Melanocyte of skin (primary cell): Measurements from ENCODE around the gene NOC4L.

DNA sequence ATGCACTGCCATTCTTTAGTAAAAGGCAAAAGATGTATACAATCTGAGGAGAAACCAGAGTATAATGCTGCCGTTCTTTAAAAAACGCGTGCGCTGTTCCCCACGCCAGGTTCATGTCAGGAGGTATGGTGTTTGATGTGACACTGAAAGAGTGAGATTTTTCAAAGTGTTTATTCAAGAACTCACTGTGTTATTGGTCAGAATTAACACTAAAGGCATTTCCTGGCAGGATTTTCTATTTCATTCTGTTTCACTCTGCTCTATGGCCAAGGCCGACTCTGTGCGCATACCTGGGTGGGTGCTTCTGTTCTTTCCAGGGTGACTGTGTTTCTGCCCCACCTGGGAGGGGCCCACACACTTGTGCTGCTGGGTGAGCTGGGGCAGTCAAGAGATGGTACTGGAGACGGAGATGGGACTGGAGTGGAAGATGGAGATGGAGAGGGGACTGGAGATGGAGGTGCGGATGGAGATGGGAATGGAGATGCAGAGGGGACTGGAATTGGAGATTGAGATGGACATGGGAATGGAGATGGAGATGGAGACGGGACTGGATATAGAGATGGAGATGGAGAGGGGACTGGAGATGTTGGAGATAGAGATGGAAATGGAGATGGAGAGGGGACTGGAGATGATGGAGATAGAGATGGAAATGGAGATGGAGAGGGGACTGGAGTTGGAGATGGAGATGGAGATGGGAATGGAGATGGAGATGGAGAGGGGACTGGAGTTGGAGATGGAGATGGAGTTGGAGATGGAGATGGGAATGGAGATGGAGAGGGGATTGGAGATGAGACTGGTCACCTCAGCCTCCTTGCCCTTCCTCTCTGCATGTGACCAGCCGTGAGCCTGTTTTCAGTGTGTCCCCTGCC is 61.4 kb downstream of the ADGRD1 start:
- CAGE, long polyA plus RNA, 2 experiments = no peak in any of the 2 experiments

GRCh38 chr12:131036189-131036959 is 82.7 kb downstream of the ADGRD1 start:
- CAGE, long polyA plus RNA, 2 experiments = no peak in any of the 2 experiments

DNA sequence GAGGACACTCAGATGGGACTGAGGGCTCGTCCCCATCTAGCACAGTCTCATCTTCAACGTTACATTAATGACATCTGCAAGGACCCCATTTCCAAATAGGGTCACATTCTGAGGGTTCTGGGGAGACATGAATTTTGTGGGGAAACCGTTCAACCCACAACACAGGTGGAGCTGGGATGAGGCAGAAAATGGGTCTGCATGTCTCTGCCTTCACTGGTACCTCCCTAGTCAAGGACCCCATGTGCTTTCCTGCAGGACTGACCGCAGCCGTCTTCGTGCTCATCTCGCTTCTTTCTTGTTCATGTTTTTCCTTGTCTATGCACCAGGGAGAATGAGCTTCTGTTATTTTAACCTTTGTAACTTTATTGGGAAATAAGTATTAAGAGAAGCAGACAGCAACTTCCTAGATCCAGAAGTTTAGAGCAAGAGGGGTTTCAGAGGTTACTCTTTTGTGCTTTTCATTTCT is 104.0 kb downstream of the ADGRD1 start:
- CAGE, long polyA plus RNA, 2 experiments = no peak in any of the 2 experiments

DNA sequence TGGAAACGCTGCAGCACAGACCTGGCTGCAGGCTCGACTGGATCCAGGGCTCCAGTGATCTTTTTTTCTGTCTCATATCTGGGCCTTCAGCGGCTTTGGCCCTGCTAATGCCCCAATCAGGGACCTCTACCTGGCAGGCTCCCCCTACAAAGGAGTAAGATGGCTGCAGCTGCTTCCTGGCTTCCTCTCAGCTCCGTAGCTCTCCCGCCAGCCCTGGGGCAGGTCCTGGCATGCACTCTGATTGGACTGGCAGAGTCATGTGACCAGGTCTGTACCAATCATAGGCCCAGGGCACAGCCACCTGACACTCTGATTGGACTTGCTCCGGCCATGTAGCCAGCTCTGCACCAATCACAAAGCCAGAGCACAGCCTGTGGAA is 210.3 kb downstream of the ADGRD1 start:
- CAGE, long polyA plus RNA, 2 experiments = no peak in any of the 2 experiments

- CAGE, long polyA plus RNA, 2 experiments = no peak in any of the 2 experiments
Measured at GRCh38 chr12:131218118-131219193, 264.7 kb downstream of the ADGRD1 start.

DNA sequence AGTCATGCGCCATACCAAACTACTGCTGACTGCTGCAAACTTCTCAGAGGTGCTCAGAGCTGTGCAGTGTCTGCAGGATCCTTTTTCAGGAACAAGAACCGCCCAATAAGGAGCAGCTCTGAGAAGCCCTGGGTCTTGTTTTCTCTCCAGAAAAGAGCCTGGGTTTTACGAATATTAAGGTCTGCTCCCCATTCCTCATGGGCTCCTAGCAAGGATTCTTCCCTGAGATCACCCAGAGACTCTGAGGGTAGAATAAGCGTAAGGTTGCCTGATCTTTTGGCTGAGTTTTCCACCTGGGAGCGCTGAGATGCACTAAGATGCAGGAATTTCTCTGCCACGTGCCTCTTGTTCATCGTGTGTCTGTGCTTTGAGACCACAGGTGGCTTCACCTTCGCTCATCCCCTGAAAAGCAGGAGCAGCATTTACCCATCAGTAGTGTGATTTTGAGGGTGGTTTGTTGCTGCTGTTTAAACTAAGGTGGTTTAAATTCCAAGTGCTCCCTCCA is 304.7 kb upstream of the SFSWAP start:
- CAGE, long polyA plus RNA, 2 experiments = no peak in any of the 2 experiments

GRCh38 chr12:131530276-131530900 is 180.5 kb upstream of the SFSWAP start:
- CAGE, long polyA plus RNA, 2 experiments = no peak in any of the 2 experiments

DNA sequence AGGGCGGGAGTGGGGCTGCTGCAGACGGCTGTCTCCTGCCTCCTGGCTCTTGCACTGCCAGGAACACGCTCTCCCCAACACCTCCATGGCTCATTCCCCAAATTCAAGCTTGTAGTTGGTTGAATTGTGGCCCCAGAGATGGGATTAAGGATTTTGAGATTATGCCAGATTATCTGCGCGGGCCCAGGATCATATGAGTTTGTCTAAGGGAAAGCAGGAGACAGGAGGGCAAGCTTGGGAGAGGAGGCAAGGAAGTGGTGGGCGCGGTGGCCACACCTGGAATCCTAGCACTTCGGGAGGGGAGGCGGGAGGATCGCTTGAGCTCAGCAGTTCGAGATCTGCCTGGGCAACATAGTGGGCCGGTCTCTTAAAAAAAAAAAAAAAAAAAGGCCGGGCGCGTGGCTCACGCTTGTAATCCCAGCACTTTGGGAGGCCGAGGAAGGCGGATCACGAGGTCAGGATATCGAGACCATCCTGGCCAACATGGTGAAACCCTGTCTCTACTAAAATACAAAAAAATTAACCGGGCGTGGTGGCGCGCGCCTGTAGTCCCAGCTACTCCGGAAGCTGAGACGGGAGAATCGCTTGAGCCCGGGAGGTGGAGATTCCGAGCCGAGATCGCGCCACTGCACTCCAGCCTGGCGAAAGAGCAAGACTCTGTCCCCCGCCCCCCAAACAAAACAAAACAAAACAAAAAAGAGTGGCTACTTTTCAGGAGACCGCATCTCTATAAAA is 921 bp upstream of the PUS1 start:
- CAGE, long polyA plus RNA, 2 experiments = no peak in any of the 2 experiments

DNA sequence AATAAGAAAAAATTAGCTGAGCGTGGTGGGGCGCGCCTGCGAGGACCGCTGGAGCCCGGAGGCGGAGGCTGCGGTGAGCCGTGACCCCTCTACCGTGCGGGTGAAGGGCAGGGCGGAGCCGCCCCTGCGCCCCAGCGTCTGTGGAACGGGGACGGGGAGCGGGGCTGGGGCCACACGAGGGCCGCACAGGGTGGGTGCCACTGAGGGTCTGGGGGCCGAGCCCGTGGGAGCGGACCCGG is 434 bp upstream of the PUS1 start:
- CAGE, long polyA plus RNA, 2 experiments = no peak in any of the 2 experiments

- CAGE, long polyA plus RNA, 2 experiments = no peak in any of the 2 experiments
Measured at GRCh38 chr12:132083577-132084219, 60.4 kb downstream of the DDX51 start.

DNA sequence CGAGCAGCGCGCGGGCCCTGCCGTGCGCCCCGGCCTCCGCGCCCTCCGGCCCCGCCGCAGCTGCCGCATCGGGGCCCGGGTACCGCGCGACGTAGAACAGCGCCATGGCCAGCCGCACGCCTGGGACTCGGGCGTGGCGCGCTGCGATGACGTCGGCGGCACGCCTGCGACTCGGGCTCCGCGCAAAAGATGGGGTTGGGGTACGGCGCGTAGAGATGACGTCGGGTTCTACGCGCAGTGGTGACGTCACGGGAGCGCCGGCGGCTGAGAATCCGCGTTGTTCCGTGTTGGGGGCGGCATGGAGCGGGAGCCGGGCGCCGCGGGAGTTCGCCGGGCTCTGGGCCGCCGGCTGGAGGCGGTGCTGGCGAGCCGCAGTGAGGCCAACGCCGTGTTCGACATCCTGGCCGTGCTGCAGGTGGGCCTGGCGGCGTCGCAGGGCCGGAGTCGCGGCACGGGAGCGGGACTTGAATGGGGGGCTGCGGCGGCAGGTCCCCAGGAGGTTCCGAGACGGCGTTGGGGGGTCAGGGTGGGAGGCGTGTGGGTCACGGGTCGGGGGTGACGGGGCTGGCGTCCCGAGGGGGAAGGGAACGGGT is at the start of gene NOC4L:
TSS of gene NOC4L (plus strand) at position 267 of the 593 bp plus-strand sequence.
- CAGE, long polyA plus RNA, 2 experiments = start-site peak on the plus strand in 1 of 2 experiments, centred at position 267 of the sequence, 30 to 60 reads per replicate

DNA sequence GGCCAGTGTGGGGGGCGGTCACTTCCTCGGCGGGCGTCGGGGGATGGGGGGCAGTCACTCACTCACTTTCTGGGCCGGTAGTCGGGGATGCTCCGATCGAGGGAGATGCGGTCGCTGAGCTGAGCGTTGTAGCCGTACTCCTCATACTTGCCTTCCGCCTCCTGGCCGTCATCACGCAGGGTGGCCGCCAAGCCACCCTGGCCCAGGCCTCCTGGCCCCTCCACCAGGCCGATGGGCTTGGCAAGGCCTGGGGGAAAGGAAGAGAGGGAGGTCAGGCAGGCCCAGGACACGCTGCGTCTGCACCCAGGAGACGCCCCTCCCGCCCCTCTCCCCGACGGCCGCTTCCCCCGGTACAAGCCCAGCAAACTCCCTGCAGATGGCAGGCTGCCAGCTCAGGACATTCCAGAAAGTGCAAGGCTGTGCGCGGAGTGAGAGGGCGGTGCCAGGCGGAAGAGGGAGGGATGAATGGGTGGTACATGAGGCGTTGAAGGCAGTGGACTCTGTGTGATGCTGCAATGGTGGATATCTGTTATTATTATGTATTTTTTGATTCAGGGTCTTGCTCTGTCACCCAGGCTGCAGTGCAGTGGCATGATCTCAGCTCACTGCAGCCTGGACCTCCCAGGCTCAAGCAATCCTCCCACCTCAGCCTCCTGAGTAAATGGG is 43.1 kb downstream of the GALNT9 start:
- CAGE, long polyA plus RNA, 2 experiments = no peak in any of the 2 experiments

GRCh38 chr12:132423005-132423542 is 66.9 kb upstream of the FBRSL1 start:
- CAGE, long polyA plus RNA, 2 experiments = no peak in any of the 2 experiments

GRCh38 chr12:132428541-132428951 is 61.4 kb upstream of the FBRSL1 start:
- CAGE, long polyA plus RNA, 2 experiments = no peak in any of the 2 experiments

DNA sequence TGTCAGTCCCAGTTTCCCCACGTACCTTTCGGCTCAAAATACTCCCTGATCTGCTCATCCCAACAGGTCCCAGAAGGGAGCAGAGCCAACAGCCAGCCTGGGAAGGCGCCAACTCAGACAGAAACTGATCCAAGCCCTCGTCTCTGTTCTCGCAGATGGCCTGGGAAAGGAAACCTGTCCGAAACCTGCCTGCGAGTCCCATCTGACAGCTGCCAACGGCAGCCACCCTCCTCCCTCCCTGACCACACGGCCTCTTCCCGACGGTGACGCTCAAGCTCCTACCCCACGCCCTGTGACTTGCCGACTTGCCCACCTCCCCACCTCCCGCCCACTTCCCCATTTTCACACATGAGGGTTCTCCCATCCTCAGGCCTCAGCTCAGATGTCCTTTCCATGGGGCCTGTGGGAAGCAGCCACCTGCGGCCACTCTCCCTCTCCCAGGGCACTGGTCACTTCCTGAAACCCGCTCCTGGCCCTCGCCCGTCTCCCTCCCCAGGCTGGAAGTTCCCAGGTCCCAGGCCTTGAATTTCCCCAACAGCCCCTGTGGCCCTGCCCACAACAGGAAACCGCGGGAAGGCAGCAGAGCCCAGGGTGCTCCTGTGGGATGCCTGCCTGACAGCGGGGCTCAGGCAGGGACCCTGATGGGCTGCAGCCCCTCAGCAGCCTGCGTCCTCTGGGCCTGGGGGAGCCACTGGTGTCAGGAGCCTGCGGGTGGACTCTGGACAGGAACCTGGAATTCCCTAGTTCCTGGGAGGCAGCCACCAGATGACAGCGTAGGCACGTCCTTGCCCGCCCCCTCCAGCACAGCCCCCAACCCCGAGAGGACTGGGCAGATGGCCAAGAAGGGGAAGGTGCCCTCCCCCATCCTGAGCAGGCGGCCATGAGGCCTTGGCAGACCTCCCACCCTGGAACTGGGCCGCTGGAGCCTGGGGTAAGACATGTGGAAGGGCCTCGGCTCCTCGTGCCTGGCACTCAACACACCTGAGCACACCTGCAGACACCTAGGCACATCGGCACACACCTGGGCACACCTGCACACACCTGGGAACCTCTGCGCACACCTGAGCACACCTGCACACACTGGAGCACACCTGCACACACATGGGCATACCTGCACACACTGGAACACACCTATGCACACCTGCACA is 60.6 kb upstream of the FBRSL1 start:
- CAGE, long polyA plus RNA, 2 experiments = no peak in any of the 2 experiments

- CAGE, long polyA plus RNA, 2 experiments = no peak in any of the 2 experiments
Measured at GRCh38 chr12:132439410-132439980, 50.5 kb upstream of the FBRSL1 start.

DNA sequence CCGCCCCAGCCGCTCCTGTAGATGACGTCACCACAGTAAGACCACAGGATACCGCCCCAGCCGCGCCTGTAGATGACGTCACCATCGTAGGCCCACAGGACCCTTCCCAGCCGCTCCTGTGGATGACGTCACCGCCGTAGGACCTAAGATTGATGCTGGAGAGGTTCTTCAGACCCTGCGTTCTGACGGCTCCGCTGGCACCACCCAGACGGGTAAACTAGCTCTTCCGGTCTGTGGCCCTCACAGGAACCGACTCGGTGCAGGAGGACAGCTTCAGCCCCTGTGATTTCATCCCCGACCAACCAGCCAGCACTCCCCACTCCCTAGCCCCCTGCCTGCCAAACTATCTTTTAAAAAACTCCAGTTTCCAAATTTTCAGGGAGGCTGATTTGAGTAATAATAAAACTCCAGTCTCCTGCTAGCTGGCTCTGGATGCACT is 43.7 kb upstream of the FBRSL1 start:
- CAGE, long polyA plus RNA, 2 experiments = no peak in any of the 2 experiments

- CAGE, long polyA plus RNA, 2 experiments = no peak in any of the 2 experiments
Measured at GRCh38 chr12:132470828-132471447, 19.0 kb upstream of the FBRSL1 start.

DNA sequence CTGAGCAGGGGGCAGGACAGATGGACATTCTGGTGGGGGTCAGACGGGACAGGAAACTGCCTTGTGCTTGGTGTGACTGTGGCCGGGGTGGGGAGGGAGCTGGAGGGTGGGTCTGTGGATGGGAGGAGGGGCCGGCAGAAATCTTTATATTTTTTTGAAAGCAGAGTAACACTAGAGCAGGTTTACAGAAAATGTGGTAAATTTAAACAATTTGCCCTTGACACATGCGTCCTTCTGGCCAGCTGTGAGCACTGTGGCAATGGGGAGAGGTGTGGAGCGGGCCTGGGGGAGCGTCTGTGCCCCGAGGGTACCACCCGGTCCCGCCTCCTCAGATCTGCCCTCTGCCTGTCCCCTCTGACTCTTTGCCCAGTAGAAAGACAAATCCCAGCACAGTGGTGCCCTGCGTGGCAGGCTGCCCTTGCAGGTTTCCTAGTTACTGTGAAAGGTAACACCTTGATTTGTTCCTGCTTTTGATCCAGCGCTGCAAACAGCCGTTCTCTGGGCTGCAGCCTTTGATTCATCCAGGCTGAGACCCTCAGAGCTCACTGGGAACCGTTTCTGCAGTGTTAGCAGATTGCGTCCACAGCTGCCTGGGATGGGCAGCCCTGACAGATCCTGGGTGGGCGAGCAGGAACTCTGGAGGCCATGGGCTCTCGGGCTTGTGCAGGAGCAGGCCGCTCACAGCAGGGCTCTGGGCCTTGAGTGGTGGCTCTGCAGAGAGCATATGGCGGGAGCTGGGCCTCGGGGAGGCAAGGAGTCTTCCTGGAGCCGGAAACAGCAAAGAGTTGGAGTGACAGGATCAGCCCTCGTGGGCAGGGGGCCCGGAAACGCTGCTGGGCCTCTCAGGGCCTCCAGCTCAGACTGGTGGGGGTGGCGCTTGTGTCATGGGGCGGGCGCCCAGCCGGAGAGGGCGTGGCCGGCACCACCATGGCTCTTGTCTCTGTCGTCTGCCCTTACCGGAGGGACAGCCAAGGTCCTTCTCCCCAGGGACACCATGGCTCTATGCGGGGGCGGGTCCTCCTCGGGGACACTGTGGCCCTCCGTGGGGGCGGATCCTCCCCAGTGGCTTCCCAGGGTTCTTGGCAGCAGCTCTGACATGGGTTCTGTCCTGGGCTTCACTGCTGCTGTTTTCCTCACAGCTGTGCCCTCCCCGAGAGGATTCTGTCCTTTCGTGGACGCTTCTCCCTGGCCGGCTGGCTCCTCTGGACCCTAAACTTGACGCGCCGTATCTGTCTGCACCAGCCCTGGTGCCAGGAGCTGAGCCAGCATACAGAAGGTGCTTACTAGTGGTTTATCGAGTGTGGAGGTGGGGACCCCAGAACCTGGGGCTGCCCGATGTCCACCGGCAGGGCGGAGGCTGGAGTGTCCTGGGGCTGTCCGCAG is 16.7 kb downstream of the FBRSL1 start:
- CAGE, long polyA plus RNA, 2 experiments = no peak in any of the 2 experiments

DNA sequence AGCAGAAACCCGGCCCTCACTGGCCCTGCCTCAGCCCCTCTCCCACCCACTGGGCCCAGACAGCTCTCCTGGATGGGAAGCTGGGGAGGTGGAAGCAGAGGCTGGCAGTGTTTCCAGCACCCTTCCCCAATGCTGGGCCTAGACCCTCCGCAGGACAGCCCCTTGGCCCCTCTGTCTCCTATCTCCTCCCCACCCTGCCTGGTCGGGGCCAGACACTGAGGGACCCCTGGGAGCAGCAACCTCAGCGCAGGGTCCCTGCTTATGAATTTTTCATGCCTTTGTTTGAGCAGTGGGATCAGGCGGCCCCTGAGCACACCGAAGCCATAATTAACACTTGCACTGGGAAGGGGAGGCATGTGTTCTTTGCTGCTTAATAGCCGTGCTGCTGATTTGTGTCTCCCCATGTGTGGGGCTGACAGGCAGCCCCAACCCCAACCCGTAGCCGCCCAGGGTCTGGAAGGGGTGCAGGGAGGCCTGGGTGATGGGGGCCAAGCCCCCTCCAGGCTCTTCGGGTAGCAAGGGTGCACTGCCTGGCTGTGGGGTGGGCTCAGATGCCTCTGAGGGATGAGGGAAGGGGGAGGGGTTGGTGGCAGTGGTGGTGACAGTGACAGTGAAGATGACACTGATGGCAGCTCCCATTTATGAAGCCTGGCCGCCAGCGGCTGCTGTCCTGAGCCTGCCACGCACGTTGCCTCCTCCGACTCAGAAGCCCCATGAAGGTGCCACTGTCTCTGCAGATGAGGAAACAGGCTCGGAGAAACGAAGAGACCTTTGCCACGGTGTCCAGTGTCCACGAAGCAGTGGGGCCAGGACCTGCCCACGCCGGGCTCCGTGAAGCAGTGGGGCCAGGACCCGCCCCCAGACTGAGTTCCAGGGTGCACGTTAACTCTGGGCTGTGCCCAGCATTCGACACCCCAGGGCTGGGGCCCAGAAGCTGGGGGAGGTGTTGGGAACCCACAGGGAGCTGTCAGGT is 52.9 kb downstream of the FBRSL1 start:
- CAGE, long polyA plus RNA, 2 experiments = no peak in any of the 2 experiments